GM23248 (cell line): ENCODE measurements around the genes FBXW2, PSMD5 and C5.

- RAMPAGE, long total RNA = no peak
Measured at GRCh38 chr9:117706510-117707217, 2.5 kb downstream of the TLR4 start.

DNA sequence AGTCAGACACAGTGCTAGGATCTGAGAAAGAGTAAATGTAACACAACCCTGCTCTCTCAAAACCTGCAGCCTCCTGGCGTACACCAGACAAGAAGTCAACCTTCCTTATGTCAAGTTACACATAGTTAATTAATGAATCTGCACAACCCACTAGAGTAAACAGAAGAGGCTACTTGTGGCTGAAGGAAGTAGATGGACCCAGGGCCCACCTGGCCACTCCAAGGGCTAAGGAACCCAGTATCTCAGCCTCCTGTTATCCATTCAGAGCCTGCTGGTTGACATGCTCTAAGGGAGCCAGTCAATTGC, 450.3 kb downstream of the CDK5RAP2 start:
- RAMPAGE, long total RNA = no peak

DNA sequence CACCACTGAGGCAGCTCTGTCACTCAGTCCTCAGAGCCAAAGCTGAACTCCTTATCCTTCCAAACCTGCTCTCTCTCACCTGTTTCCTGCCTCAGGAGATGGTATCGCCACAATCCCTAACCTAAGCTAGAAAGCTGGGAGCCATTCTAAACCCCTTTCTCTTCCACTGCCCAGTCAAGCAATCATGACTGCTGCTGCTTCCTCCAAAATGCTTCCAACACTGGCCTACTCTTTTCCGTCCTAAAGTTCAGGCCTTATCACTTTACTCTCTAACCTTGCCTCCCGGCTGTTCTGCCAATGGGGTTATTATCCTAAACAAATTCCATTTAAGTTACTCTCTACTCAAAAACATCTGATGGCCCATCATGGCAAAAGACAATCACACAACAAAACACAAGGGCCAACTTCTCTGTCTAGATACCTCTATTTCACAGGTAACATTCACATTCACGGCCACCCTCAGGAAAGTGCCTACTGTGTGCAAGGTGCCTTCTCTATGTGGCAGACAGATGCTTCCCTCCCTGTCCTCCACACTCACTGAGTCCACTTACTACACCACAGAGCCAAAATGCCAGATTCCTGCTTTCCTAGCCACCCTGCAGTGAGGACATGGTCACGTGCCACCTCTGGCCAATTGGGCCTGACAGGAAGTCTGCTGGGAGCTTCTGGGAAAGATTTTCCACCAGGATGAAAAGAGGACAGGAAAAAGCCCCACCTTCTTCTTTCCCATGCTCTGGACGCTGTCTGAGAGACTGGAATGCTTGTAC, 168.0 kb downstream of the CDK5RAP2 start:
- RAMPAGE, long total RNA = no peak

DNA sequence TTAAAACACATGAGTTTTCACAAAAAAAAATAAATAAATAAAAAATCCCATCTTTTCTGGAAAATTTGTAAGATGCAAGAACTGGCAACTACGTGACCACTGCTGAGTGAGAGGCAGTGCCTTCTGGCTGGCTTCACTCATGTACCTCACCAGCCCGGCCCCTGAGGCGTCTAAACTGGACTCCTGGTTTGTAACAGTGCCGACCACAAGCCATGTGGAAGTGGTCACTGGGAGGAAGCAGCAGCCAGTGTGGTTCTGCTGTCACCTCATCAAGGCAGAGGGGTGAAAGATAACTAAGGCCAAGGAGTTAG, 143.1 kb downstream of the CDK5RAP2 start:
- RAMPAGE, long total RNA = no peak

- RAMPAGE, long total RNA = no peak
Measured at GRCh38 chr9:120532316-120532904, 47.6 kb downstream of the CDK5RAP2 start.

DNA sequence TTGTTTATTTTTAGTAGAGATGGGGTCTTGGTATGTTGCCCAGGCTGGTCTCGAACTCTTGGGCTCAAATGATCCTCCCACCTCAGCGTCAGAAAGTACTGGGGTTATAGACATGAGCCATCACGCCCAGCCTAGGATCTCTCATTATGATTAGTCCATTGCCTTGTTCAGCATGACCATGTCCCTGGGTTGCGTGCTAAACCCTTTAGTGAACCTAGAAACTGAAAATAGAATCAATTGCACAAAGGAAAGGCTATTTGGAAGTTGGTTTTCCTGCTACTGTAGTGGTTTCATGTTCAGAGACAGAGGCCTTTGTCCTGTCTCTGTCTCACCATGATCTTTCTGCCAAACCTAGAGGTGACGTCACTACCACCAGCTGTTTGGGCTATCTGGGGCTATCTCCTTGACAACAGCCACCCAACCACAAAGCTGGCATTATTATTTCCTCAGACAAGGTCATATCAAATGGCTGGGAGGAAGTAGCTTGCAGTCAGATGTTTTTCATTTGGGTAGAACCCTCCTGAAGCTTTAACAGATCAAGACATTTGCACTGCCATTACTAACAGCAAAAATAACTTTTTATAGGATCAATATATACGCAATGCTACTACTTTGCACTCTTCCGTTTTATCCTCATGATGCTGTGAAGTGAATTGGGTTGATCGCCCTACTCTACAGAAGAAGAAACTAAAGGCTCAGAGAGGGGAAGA, 4.0 kb upstream of the CDK5RAP2 start:
- RAMPAGE, long total RNA = no peak

DNA sequence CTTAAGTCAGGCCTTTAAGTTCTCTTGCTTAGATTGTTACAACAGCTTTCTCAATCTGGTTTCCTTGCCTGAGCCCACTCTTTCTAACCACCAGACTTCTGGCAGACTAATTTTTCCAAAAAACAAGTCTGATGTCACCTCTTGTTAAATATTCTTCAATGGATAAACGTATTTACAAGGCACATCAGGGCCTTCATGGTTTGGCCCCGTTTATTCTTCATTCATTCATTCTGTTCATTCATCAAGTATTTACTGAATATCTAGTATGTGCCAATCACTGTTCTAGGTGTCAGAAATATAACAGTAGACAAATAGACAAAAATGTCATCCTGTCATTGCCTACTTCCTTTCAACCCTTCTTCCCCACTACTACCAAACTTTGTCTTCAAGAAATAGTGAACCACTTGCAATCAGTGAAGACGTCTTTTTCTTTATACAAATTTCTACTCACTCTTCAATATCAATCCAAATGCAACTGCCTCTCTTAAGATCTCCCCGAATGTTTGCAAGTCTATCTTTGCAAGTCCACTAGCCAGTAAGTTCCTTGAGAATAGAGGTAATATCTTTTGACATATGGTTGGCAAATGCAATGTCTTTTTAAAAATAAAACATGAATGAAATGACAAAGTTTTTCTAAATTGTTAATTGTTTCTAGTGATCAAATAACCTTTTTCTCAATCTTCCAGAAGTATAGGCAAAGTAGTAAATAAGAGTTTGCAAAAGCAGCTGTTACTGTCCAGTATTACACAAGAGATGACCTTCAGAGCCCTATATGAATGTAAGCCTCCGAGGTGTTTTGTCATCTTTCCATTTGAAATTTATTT, 66.0 kb downstream of the MEGF9 start:
- RAMPAGE, long total RNA = no peak

DNA sequence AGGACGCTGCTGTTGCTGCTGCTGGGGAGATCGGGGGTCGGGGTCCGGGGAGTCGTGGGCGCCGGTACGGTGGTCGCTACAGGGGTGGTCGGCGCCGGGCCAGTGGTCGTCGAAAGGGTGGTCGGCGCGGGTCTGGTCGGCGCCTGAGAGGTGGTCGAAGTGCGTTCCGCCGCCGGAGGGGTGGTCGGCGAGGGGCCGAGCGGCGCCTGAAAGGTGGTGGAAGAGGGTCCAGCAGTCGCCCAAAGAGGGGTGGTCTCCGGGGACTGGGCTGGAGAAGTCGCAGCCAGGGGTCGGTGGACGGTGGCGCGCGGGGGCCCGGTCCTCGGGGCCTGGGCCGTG, 499 bp downstream of the MEGF9 start:
- RAMPAGE, long total RNA = no peak

DNA sequence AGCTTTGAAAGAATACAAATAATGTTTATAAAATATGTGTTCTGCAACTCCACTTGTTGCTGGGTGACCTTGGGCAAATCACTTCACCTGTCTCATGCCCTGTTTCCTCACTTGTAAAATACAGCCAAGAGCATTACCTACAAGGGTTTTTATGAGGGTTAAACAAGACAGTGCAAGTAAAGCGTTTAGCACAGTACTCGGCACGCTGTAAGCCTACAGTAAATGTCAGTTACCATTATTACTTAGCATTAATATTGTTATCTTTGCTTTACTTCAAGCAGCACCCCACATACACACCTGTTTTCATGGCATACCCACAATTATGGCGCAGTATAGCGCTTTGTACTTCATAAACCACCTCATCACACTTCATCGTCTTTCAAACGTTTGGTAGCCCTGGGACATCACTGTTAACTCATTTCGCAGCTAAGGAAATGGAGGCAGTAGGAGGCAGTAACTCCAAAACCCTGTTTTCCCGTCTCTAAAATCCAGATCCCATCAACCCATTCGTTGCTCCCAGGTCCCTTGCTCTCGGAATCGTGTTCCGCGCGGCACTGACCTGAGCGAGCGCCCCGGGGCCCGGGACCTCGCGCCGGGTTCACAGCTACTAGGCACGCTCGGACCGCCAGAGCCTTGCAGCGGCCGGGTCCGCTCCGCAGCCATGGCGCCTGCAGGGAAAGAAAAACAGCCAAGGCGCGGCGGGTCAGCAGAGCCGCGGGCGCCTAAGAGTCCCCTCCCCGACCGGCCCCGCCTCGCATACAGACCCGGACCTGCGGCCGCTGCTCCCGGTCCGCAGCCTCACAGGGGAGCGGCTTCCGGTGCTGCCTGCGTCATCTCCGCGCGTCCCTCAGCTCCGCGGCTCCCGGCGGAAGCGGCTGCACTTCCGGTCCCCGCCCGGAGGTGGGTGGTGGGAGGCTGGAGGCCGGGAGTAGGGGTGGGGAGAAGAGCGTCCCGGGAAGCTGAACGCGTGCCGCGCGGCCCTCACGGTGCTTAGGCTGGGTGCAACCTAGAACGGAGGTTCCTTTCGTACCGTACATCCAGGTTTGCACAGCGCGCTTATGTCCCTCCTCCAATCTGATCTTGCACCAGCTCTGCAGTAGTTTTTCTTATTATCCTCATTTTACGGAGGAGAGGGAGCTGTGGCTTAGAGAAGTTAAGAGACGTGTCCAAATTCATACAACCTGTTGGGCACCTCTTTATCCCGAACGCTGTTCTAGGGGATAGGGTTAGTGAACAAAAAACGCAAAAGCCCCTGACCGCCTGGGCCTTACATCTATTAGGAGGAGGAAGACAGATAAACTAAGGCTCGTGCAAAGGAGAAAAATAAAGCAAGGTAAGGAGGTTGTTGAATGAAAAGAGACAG, at the start of gene FBXW2:
TSS of gene FBXW2 (minus strand) at position 827 of the 1,363 bp plus-strand sequence.
- RAMPAGE, long total RNA = start-site peak on the minus strand centred at position 793 of the sequence, 42 bp wide, 254 and 205 reads in 2 replicates; start-site peak on the plus strand centred at position 935 of the sequence, 6 bp wide, 11 and 14 reads in 2 replicates

DNA sequence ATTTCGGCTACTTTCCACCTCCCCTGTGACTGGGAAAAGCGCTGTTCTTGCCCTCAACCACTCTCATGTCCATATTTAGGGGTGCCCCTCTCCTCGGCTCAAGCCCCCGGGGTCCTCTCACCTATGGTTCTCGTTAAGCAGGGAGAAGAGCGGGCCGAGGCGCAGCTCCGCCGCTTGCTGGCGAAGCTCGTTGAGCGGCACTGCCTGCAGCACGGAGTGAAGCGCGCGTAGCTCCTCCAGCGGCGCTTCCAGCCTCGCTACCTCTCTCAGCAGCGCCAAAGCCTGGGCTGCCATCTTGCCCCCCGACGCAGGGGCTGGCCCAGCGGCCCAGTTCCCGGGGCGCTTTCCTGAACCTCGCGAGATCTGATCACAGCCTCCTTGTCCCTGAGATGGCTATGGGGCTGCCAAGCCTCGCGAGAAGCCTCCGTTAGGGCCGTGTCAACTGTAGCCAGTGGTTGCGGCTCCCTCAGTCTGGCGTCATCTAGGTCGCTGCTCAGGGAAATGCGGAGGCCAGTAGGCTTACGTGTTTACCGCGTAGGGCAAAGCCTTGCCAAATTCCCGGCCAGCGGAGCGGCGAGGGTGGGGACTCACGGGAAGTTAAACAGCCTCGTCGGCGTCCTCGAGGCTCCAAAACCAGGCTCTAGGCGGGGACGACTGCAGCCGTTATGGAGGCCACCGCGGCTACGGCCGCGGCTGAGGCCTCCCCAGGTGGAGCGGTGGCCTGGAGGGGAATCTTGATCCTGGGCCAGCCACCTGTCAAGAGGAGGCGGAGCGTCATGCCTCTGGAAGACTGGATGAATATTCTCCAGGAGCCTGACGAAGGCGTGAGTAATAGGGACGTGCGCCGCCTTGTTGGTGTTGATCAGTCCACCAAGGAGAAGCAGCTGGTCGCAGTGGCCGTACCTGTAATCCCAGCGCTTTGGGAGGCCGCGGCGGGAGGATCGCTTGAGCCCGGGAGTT, at the start of gene PSMD5:
TSS of gene PSMD5 (minus strand) at position 307 of the 960 bp plus-strand sequence.
- RAMPAGE, long total RNA = start-site peak on the minus strand centred at position 312 of the sequence, 10 bp wide, 99 and 71 reads in 2 replicates

- RAMPAGE, long total RNA = no peak
Measured at GRCh38 chr9:120892591-120893236, 15.7 kb upstream of the PHF19 start.

GRCh38 chr9:120922873-120923223, 3.7 kb downstream of the TRAF1 start:
- RAMPAGE, long total RNA = no peak

- RAMPAGE, long total RNA = no peak
Measured at GRCh38 chr9:121049858-121051052, at the start of gene C5. TSS of gene C5 (minus strand) at chr9:121050275.

- RAMPAGE, long total RNA = no peak
Measured at GRCh38 chr9:121222638-121223241, 21.1 kb upstream of the RAB14 start.

DNA sequence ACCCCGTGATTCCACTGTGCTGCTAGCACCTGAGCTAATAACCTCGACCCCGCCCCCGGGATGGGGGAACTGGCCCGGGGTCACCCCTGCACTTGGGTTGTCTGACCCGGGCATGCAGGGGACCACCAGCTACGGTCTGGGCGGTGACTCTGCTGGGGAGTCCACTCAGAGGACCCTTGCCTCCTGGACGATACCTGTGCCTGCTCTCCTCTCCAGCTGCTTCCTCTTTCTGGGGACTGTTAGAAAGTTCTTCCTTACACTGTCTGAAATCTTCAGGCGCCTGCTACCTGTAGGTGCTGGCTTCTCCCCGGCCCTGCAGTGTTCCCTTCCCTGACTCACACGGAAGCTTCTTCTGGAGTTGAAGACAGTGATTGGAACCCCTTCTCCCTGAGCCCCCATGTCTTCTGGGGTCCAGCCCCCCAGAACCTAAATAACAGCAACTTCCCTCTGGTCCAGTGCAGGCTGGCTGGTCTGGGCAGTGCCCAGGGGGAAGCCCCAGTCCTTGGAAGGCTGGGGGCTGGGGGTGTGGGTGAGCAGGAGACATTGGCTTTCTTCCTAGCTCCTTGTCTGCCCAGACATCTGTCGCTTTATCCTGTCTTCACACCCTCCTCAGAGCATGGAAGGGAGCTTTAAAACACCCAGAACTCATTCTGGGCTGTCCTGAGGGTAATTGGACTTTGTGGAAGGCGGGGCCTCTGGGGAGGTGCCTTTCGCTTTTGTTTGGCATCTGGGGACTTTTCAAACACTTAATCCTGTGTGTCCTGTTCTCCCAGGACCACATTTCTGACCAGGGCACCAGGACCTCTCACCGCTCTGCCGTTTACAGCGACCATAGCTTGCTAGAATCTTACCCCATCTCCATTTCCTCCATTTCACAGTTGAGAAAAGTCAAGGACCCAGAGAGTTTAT, 754 bp downstream of the GSN start:
- RAMPAGE, long total RNA = no peak

DNA sequence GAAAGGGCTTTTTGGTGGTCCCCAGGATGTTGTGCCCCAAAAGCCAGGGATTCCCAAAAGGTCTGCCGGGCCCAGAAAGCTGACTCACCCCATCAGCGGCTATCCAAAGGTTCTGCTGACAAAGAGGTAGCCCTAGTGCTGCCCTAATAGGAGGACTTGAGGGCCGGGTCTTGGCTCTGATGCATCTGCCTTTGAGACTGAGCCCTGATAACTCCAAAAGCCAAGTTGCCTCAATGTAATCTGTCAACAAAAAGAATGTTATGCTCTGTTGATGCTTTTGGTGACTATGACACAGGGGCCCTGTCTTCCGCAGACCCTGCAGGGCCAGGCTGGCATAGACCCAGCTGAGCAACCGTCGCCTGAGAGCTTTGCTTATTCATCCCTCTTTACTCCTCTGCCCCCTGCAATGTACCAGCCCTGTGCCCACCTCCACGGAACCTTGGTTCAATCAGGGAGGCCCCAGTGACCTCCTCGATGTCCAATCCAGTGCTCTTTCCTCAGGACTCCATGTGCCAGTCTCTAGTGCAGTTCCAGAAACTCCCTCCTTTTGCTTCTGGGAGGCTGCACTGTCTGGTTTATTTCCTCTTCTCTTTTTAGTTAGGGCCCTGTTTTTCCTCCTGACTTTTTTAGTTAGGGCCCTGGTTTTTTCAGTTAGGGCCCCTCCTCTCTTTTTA, 14.7 kb downstream of the GSN start:
- RAMPAGE, long total RNA = no peak

DNA sequence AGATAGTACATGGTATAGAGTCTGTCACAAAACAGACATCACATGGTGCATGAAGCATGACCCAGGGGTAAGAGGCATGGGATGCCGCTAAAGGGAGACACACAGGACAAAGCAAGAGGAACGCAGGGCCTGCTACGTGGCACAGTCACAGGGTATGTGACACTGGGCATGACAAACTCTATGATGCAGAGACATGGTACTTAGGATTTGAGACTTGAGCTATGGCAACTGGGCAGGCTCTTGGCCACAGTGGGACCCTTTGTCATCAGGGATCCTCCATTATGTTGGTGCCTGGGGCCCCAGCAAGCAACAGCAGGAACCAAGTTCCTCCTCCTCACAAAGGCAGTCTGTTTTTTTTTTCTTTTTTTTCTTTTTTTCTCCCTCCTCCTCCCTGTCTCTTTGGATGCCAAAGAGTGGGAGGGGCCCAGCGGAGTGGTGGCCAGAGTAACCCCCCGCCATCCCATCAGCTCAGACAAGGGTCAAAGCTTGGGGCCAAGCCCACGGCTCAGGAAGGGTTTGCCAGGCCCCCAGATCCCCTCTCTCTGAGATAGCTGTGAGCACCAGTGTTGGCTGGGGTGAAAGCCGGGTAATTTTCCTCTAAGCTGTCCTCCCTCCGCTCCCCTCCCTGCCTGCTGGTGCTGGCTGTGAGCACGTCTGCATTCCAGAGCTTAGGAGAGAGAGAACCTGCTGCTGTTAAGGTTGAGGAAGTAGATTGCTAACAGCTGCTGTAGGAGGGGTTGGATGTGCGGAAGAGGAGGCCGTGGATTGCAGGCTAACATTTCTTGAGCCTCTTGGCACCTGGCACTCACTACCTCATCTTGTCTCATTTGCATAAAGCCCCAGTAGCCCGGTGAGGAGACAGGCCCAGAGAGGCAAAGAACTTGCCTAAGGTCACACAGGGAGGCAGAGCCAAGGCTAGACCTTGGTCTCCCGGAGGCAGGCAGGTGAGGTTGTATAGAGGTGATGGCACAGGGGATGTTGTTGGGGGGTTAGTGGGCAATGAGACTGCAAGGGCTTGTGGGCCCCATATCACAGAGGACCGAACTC, 21.2 kb downstream of the GSN start:
- RAMPAGE, long total RNA = no peak

DNA sequence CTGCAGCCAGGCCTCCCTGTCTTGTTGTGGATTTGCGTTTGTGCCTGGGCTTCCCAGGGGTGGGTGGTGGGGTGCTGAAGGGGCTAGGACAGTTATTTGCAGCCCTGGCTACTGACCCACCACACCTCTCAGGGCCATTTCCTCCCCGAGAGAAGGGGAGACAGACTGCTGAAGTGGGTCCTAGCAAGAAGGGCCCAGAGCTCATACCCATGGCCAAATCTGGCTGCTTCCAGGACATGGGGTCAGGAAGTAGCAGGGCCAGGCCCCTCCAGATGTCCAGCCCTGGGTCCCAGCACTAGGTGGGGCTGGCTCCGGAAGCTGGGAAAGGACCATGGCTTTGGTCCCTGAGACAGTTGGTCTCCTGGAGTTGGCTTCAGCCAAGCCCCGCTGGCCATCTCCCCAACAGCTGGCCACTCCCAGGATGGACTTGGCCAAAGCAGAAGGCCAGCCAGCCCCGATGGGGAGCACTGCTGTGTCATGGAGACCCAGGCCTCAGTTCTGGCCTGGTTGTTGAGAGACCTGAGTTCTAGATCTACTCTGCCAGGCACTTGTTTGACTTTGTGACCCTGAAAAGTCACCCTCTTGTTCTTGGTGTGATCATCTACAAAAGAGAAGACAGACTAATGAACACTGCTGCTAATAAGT, 26.4 kb downstream of the GSN start:
- RAMPAGE, long total RNA = no peak

GRCh38 chr9:121364043-121364583, 5.9 kb downstream of the STOM start:
- RAMPAGE, long total RNA = no peak

DNA sequence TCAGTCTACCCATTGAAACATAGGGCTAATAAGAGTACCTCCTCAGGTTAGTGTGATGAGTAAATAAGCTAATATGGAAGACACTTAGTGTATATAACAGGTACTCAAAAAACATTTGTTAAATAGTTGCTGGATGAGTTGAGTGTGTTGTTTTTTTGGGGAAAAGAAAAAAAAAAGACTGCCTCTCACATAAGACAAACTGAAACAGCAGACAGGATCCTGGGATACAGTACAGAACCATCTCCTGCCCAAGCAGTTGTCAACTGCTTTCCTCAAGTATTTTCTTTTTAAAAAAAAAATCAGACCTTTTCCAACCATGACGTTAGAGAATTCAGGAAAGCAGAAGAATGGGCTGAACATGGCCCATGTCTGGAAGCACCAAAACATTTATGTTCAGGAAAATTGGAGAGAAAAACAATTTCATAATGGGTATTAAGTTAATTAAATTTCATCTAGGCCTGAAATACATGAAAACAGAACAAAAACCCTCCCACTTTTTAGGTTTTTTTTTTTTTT, 5.0 kb downstream of the STOM start:
- RAMPAGE, long total RNA = no peak